Airway epithelial cell (primary cell): ENCODE results near the genes FBXW11 and ERGIC1.

DNA sequence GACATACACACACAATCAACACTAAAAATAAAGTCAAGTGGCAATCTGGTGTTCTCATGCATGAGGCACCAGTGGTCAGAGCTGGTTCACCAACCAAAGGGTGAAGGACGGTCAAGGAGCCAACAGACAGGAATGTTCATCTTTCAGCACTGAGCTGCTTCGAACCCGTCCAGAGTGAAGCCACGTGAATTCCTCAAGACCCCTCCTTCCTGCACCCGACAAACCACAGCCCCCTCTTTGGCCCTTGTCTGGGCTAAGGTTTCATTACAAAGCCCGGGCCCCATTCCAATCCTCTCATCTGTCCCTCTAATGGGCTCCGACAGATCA is 84.5 kb upstream of the SMIM23 start:
- RAMPAGE, long total RNA, result no peak

GRCh38 chr5:172006141-172007150 is at the start of gene FBXW11:
Gene FBXW11, minus strand, starts transcription at chr5:172006638.
- RAMPAGE, long total RNA, result no peak

DNA sequence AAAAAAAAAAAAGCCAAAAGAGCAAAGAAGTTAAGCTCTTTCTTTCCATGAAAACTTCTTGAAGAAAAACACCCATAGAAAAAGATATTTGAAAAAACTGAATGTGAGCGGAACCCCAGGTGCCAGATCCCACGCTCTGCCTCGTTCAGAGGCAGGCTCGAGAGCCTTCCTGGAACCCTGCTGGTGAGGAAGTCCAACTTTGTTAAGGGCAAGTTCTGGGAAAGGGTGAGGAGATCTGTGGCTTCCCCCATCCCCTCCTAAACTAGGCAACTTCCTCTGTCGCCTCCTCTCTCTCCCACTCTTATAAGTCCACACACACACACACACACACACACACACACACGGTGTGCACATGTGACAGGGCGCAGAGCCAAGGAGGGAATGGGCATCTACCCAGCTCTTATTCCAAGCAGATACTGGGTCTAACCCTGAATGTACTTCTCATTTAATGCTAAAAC is 72.2 kb upstream of the FBXW11 start:
- RAMPAGE, long total RNA, result no peak

DNA sequence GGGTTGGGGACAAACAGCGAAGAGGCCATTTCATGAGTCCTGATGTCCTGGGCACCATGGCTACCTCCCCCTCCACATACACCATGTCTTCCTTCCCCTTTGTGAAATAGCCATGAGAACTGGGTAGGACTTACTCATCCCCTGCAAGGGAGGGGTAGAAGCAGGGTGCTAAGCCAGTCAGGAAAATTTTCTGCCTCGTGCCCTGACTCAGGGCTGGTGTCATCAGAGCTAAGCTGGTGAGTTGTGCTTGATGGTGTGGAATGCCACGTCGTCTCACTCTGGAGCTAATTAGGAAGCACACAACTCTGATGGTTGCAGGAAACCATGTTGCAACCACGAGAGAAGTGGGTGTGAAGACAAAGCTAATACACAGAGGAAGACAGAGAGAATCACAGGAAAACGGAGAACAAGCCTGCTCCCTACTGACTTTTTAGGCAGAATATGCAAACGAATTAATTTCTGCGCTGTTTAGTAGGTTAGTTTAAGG is 54.7 kb downstream of the STK10 start:
- RAMPAGE, long total RNA, result no peak

- RAMPAGE, long total RNA, result no peak
These were observed 8.4 kb downstream of the STK10 start for GRCh38 chr5:172179388-172180191.

DNA sequence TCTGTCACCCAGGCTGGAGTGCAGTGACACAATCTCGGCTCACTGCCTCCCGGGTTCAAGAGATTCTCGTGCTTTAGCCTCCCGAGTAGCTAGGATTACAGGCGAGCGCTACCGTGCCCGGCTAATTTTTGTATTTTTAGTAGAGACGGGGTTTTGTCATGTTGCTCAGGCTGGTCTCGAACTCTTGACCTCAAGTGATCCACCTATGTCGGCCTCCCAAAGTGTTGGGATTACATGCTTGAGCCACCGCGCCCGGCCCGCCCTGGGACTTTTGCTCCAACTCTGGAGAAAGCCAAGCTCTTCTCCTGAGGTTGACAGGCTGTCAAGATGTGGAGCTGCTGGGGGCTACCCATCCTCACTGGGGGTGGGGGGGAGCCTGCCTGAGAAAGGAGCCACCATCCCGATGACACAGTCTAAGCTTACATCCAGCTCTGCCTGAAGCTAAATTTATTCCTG is 30.6 kb downstream of the SH3PXD2B start:
- RAMPAGE, long total RNA, result no peak

- RAMPAGE, long total RNA, result no peak
These were observed 28.3 kb downstream of the SH3PXD2B start for GRCh38 chr5:172425789-172426586.

- RAMPAGE, long total RNA, result no peak
These were observed 24.7 kb upstream of the SH3PXD2B start for GRCh38 chr5:172478956-172479437.

DNA sequence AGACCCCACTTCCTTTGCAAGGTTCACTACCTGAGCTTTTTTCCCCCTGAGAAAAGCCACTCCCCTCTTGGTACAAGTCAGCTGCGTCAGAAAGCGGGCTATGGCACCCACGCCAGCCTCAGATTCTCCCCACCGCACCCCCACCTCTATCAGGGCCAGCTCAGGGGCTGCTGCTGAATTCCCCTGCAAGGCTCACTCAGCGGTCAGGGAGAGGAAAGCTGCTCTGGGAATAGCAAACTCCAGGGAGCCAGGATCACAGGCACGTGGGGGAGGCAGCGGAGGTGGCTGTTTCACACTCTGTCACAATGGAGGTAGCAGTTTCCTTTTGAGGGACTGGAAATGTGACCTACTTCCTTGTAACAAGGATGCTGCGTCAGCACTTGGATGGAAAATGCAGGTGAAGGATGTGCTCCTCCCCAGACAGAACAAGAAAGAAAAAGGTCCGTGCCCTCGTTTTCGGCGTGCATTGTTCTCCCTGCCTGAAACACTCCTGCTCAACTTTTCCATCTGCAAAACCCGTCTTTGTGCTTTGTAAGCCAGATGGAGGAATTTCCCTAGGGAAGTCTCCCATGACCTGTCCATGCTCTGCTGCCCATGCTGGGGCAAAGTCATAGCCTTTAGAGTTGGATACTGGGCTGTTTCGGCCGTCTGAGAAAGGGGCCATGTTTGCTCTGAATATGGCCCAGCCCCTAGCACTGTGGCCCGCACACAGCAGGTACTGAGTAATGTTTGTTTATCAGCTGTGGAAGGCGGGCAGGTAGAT is 55.1 kb upstream of the SH3PXD2B start:
- RAMPAGE, long total RNA, result no peak

- RAMPAGE, long total RNA, result no peak
These were observed 4.0 kb upstream of the NEURL1B start for GRCh38 chr5:172636745-172637785.

GRCh38 chr5:172642516-172643340 is 1.7 kb downstream of the NEURL1B start:
- RAMPAGE, long total RNA, result no peak

DNA sequence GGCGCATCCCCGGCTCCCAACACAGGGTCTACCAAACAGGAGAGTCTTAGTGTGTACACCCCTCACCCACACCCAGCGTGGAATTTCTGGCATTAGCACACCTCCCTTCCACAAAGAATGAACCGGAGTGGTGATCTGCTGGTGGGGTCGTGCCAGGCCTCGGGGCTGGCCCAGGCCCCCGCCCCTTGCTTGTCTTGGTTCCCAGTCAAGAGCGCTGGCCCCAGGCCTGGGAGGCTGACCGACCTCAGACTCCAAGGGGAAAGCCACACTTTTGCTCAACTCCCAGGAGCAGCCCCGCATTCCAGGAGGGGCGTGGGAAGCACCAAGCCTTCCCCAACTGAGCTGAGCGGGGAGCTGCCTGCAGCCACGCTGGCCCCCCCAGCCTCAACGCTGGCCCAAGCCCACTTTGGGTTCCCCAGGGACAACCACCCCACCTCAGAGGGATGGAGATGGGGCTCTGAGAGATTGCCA is 55.4 kb downstream of the NEURL1B start:
- RAMPAGE, long total RNA, result no peak

DNA sequence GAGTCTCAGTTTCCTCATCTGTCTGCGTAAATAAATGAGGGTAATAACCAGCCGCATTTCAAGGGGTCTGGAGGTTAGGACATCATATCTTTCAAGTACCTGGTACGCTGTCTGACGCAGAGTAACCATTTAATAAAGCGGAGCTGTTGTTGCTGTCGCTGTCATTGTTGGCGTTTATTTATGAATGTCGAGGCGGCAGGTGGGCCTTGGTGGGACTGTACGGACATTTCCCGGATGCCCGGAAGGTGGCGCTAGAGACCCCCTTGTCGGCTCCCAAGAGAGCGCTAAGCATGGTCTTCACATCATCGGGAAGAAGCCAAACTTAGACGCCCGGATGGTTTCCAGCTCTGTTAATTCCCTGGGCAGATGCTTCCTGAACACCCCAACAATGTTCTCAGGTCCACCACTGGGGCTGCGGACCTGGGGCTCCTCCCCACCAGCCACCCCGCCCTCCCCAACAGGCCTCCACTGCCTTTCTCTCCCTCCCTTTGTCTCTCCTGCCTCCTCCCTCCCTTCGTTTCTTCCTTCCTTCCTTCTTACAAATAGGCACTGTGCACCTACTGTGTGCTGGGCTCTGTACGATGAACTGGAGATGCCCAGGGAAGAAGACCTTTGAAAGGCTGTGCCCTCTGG is 54.2 kb downstream of the DUSP1 start:
- RAMPAGE, long total RNA, result no peak

GRCh38 chr5:172765978-172766944 is 4.7 kb downstream of the DUSP1 start:
- RAMPAGE, long total RNA, result no peak

DNA sequence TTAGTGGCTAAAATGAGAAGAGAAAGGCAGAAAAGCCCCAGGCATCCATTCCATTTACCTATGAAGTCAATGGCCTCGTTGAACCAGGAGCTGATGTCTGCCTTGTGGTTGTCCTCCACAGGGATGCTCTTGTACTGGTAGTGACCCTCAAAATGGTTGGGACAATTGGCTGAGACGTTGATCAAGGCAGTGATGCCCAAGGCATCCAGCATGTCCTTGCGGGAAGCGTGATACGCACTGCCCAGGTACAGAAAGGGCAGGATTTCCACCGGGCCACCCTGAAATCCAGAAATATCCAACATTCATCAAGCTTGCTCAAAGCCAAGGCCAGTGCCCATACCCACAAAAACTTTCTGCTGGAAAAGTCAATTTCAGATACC is 1.5 kb downstream of the DUSP1 start:
- RAMPAGE, long total RNA, result no peak

GRCh38 chr5:172800914-172801829 is 30.2 kb upstream of the DUSP1 start:
- RAMPAGE, long total RNA, result no peak

GRCh38 chr5:172834073-172835157 is at the start of gene ERGIC1:
Gene ERGIC1, plus strand, starts transcription at chr5:172834251.
- RAMPAGE, long total RNA, result start-site peak on the plus strand at chr5:172834341-172834387, 467 and 101 reads in 2 replicates

- RAMPAGE, long total RNA, result no peak
These were observed 20.3 kb downstream of the ERGIC1 start for GRCh38 chr5:172854251-172854885.

DNA sequence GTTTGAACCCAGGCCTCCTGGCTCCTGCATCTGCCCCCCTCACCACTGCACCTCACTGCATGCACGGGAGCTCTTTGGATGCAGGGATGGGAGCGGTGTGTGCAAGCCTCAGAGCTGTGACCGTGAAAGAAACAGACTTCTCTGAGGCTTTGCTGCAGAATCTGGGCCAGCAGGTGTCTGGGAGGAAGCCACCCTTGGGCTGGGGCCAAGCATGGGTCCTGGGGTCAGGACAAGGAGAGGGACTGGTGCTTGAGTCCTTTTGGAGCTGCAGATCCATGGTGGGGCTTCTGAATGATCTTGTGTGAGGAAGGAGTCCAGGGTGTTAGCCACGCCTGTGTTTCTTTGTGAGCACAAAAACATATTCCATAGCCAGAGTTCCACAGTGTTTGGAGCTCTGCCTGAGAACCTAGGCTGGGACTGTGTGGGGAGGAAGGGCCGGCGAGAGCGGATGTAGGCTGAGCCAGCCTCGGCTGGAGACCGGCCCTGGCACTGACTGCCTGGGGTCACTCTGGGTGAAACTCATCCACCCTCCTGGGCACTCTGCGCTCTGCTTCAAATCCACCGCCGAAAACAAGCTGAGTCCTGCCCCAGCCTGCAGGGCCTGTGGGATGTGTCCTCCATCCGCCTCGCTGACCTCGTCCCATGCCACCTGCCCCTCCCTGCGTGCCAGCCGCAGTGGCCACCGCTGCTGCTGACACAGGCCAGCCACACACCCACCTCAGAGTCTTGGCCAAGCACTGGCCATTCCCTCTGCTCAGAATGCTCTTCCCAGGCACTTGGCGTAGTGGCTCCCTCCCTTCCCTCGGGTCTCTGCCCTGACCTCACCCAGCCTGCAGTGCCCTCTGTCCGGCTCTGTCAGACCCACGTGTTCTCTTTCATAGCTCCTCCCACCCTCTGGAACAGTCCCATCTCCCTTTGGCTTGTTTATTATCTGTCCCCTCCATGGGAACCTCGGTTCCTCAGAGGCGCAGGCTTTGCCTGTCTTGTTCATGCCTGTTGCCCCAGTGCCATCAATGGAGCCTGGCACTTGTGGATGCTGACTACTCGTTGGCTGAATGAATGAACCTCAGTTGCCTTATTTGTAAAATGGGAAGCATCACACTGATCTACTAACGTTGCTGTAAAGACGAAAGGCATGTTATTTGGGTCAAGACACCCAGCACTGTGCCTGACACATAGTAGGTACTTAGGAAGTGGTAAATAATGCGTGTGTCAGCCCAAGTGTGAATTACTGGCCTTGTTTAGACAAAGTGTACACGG is 26.9 kb downstream of the ERGIC1 start:
- RAMPAGE, long total RNA, result no peak

DNA sequence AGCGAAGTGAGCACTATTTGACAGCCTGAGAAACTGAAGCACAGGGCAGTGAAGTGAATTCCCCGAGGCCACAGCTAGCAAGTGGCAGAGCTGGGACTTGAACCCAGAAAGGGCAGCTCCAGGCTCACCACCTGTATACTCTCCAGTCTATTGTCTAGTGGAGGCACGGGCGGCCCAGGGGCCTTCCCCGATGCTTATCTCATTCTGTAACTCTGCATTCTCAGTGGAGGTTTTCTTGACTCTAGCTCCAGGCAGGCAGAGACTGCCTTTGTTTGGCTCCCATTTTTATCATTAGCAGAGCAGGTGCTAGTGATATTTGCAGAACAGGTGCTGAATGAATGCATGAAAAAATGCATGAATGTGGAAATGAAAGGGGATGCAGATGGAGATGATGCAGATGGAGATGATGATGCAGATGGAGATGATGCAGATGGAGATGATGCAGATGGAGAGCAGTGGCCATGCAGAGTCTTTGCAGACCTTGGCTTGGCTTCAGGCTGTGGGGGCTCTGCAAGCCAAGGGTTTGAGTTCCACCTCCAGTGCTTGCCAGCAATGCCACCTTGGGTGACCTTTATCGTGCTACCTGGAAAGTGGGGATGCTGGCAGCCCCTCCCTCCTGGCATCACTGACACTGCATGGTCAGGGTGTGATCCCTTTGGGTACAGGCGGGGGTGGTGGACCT is 32.7 kb downstream of the ERGIC1 start:
- RAMPAGE, long total RNA, result no peak